Subcutaneous preadipocyte (primary cell): ENCODE data around the genes ARHGAP5 and NPAS3.

GRCh38 chr14:30225159-30225603 is 297.5 kb upstream of the PRKD1 start:
- CAGE, long polyA plus RNA: no peak

DNA sequence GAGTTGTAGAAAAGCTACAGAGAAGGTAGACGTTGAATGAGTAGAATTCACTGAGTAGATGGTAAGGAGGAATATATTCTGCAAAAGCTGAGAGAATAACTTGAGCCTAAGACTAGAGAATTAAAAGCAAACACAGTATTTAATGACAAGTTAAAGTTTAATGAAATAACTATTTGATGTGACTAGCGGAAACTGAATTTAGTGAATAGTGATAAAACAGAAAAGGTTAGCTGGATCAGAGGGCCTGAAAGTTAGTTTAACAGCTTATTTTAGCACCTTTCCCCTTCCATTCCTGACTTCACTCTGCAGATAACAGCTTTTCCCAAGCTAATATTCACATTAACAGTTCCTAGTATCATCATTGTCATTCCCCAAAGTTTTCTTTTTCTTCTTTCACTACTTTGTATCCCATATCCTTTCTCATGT is 70.4 kb downstream of the SCFD1 start:
- CAGE, long polyA plus RNA: no peak

DNA sequence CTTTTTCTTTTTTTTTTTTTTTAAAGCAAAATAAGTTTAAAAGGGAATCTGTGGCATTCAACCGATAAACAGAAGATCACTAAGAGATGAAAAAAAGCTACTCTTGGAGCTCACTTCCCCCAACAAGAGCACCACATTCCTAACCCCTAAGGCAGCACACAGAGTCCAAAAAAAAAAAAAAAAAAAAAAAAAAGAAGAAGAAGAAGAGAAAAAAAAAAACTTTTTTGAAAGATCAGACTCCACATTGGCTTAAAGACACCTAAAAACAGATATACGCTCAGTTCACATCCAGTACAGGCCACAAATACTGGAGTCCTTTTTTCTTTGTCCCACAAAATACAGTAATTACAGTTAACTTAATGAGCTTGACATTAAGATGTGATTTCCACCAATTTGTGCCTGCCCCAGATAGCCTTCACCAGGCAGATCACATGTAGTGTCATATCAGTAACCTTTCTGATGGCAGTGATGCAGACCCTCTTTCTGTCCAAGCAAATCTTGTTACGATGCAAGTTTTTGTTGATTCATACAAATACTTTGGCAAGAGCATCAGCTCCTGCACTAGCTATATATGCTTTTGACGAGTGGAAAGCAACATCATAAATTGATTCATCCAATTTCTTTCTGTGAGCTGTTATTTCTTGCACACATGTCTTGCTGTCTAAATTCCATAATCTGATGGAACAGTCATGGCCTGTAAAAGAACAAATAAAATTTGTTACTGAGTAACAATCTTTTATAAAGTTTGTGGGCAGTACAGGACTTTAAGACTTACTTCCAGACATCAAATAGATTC is 20.7 kb downstream of the COCH start:
- CAGE, long polyA plus RNA: no peak

DNA sequence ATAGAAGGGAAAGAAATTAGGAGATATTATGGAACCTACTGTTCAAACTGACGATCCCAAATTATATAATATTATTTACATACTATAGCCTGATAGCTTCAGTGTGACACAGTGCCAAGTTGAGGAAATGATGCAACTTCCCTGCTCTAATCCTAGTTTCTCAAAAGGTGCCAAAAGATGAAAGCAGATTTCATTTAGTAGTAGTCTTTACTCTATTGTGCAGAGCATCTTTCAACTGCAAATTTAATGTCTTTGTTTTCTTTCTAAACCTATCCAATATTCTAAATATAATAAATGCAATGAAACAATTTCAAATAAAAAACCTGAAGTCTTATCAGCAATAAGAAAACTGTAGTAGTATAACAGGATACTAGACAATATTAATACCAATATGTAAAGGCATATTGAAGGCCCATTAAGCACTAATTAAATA is 47.0 kb downstream of the COCH start:
- CAGE, long polyA plus RNA: no peak

DNA sequence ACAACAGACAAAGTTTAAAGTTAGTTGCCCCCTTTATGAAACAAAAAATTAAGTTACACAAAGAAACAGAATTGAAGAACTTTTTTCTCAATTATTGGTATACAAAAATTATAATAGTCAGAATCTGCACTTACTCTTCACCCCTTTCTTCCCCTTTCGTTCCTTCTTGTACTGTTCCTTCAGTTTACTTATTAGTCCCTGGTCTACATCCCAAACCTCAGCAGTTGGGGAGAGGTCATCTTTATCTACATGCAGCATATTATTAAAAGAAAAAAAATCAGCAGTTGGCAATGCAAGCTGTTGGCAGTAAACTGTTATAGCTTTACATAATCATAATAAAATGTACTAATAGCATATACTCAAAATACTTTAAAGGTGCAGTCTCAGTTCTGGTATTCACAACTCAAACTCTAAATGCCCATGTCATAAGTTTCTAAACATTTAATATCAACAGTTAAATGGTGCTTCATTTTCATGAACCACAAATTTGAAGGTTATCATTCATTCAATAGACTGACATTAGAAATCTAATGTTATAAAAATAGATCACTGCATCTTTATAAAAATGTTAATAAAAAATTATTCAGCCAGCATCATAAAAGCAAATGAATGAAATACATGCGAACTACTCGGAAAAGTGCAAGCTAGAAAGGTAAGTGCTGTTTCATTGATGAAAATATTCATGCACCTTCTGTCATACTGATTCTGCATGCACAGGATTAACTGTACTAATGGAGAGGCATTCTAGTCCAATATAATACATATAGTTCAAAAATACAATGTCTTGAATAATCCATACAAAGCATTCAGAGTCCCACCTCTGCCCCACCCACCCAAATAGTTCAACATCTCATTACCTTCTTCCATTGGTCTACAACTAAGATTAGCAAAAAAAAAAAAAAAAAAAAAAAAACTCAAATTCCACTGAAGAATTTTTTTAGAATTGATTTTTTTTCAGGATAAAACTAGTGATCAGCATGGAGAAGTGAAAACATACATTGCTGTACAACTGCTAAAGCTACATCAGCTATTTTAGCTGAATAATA is 55.0 kb downstream of the COCH start:
- CAGE, long polyA plus RNA: no peak

- CAGE, long polyA plus RNA: no peak
Observed at GRCh38 chr14:31024587-31025110, 800 bp upstream of the AP4S1 start.

- CAGE, long polyA plus RNA: no peak
Observed at GRCh38 chr14:31033657-31034245, 7.6 kb upstream of the STRN3 start.

- CAGE, long polyA plus RNA: no peak
Observed at GRCh38 chr14:31122864-31123475, 84.6 kb downstream of the HECTD1 start.

DNA sequence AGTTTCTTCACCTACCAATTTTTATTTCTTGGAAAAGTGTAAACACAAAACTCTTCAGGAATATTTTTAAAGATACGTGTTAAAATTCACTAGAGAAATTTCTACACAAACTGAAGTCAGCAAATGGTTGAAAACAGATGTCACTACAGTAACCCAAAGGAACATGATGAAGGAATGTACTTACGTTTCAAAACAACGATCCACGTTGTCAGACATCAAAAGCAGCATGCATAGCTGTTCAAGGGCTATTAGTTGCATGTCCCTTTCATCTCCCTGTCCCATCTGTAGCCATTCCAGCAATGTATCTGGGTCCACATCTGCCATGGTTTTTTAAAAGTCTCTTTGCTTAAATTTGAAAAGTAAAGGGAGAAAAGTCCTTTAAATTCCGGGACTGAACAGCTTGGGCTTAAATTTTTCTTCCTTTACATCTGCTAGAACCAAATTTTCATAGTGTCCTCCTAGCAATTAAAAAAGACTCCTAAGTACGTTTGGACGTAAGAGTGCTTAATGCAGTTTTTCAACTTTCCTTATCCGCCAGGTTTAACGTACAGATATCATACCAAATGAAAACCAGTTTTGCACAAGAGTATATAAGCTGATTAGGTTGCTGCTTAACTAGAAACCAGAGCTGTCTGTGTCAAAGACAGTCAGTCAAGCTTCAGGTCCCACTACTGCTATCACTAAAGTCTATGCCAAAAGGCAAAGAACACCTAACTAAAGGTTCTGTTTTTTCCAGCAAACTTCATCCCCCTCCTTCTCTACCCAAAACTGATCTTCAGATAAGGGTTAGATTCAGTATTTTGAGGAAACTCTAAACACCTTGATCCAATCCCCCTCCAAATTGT is 1.8 kb downstream of the HECTD1 start:
- CAGE, long polyA plus RNA: no peak

DNA sequence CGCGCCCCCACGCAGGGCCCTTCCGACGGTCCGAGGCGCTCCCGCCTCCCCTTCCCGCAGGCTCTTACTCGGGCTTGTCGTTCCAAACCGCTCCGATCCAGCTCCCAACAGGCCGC is 412 bp downstream of the HECTD1 start:
- CAGE, long polyA plus RNA: no peak

DNA sequence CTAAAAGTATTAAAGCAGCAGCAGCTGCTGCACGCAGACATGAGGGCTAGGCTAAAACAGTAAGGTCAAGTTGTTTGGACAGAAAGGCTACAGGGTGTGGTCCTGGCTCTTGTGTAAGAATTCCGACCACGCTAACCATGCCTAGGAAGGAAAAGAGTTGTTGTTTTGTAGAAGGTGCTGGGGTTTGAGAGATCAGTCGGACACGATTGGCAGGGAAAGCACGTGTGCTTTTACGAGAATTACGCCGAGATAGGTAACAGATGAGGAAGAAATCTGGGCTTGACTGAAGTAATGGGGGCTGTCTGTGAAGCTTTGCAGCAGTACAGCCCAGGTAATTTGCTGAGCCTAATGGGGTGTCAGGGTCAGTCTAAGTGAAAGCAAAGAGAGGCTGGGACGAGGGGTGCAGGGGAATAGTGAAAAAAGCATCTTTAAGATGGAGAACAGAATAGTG is 39.9 kb upstream of the HECTD1 start:
- CAGE, long polyA plus RNA: no peak

DNA sequence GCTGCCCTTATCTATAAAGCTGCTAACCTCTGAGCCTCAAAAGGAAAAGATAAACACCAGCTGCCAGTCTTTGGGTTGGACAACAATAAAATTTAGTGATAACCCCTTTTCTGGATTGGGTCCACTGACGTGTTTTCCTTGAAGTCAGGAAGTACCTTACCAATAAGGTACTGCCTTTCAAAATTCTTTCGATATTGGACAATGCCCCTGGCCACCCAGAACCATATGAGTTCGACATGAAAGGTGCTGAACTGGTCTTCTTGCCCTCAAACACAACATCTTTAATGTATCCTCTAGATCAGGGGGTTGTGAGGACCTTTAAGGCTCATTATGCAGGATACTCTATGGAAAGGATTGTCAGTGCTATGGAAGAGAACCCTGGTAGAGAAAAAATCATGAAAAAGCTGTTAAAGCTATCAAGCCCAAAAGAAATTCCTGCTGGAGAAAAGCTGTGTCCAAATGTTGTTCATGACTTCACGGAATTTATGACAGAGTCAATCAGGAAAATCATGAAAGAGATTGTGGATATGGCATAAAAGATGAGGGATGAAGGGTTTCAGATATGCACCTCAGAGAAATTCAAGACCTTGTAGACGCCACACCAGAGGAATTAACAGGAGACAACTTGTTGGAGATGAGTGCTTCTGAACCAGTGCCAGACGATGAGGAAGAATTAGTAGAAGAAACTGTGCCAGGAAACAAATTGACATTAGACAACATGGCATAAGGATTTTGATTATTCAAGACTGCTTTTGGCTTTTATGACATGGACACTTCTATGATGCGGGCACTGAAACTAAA is 129.2 kb downstream of the NUBPL start:
- CAGE, long polyA plus RNA: no peak

DNA sequence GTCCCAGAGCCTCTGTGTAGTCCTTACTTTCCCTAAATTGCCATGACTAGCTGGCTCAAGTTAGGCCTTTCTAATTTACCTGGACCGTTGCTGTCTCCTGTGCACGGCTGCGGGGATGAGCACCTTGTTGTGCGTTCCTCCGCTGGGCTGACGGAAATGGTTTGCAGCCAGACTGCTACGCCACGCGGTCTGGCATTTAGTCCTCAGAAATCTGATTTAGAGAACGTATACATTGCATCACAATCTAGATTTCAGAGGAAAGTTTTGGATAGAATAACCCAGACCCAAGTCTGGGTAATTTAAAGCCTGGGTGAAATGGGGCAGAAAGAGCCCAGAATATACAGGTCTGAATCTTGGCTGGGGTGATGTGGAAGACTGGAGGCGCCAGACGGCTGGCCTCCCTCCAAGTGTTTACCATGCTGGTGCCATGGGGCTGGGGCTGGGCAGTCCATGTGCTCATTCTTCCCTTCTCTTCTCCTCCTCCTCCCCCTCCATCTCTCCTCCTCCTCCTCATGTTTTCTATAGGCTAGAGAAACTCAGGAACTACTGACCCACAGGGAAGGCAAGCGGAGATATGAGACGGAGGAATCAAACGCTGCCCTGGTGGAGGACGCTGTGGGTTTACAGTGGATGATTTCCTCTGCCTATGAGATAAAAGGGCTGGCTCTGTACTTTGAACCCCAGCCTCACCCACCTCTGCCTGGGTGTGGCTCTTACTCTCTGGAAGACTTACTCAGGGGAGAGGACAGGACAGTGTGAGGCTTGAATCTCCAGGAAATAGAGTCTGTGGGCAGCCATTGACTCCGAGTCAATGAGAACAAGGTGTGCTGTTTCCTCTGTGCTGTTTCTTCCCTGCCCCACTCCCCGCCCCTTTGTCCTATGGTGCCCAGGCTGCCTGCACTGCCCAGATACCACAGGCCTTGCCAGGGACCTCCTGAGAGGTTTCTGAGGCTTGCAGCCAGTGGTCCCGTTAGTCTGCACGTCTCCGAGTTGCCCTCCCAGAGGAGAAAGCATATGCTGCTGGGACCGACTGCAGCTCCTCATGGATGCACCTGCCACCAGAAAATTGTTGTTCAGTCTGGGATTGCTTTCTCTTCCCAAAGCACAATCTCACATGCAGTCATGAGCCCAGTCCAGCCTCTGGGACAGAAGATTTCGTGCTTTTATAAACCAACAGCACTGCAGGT is 132.8 kb upstream of the ARHGAP5 start:
- CAGE, long polyA plus RNA: no peak

DNA sequence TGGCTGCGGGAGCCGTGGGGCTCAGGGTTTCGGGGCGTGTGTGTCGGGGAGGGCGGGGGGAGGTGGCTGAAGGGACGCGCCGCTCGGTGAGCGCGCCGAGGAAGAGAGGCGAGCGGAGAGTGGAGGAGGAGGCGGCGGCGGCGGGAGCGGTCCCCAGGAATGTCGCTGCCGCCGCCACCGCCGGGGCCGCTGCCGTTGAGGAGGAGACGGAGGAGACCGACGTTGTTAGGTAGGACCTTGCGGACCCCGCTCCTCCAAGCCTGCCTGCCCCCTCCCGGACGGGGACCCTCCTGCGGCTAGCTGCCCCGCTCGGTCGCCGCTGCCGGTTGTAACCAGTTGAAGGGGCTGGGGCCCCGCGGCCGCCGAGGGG is at the start of gene ARHGAP5:
ARHGAP5 (plus strand) TSS at position 98 of the 370 bp plus-strand sequence.
- CAGE, long polyA plus RNA: no peak

- CAGE, long polyA plus RNA: no peak
Observed at GRCh38 chr14:32509439-32510477, 180.7 kb downstream of the AKAP6 start.

DNA sequence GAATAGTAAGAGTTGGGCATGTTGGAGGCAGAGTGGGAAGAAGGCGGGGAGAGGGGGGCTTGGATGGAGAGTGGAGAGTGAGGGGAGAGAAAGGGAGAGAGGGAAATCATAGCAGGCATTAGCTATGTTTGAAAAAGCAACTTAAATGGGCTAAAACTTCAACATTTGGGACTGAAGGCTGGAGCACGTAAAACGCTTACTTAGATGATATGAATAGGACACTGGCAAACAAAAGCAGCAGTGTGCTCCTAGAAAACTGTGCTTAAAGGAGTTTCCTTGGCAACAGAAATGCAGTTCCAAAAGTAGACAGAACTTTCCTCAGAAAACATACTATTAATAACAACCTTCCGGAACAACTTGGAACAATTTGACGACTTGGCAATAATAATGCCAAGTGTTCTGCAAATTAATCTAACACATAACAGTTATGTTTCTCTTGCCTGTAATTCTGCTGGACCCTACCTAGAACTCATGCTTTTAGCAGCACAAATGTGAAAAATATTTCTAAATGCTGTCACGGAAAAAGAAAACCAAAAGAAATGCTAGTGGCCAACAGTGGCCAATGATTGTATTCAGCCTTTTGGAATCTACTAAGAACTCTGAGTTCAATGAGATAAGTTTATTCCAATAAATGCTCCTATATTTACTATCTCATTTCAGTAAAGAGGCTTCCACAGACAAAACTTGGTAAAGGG is 235.4 kb upstream of the NPAS3 start:
- CAGE, long polyA plus RNA: no peak

DNA sequence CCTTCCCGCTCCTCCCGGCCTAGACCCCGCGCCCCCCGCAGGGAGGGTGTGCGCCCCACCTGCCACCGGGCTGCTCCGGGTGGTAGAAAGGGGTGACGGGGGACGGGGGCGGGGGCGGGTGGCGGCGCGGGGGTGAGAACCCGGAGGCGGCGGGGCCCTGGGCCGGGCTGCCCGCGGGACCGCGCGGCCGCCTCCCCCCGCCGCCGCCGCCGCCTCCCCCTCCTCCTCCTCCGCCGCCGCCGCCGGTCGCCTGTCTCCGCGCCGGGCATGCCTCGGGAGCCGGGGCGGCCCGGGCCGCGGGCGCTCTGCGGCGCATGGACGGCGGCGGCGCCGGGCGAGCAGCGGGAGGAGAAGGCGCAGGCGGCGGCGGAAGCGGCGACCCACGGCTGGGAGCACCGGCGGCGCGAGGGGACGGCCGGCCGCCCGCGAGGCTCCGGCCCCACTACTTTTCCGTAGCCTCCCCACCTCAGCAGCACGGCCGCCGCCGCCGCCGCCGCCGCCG is at the start of gene NPAS3:
NPAS3 (plus strand) TSS at position 242 of the 502 bp plus-strand sequence.
- CAGE, long polyA plus RNA: no peak

DNA sequence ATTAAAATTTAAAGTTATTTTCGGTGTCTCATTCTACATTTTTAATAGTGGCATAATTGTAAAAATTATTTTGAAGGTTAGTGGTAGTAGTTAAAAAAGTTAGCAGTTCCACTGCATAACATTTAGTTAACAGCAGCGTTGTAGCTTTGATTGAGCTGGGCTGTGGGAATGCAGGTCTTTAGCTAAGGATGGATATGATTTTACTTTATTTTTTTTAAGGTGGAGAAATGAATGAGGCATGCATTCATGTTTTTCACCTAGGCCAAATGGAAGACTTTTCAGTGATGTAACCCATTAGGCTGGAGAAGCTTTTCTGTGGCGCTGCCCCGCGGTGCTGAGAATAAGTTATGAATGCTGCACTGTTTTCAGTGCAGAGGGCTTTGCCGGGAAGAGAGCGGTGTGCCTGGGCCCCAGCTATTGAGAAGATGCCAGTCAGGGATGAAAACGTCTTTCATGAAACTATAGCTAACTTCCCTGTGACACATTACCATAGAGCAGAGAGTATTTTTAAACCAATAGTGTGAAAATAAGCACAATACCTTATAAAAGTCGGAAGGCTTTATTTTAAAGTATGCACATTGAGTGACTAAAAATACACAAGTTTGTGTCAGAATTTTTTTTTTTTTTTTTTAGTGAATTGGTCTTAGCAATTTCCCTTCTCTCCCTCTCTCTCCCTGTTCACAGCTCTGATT is 48.1 kb downstream of the NPAS3 start:
- CAGE, long polyA plus RNA: no peak

GRCh38 chr14:33044117-33044463 is 105.4 kb downstream of the NPAS3 start:
- CAGE, long polyA plus RNA: no peak

DNA sequence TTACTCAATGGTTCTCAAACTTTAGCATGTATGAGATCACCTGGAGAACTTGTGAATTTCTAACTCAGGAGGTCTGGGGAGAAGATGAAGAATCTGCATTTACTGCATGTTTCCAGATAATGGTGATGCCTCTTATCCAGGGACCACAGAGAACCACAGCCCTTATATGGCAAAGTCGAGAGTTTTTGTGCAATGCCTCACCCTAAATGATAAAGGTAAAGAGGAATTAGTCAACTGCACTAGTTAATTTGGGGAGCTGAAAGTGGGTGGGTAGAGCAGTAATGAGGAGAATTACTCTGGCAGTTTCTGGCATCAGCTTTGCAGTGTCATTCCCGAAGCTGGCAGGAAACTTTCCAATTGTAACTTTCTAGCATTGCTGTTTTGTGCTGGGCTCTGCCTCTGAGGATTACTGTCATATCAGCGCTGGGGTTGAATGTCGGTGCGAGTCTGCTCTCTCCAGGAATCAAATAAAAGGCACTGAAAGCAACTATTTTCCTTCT is 10.3 kb downstream of the EGLN3 start:
- CAGE, long polyA plus RNA: no peak